Neutrophil (primary cell): ENCODE results near the genes CFAP65, NHEJ1 and SLC23A3.

DNA sequence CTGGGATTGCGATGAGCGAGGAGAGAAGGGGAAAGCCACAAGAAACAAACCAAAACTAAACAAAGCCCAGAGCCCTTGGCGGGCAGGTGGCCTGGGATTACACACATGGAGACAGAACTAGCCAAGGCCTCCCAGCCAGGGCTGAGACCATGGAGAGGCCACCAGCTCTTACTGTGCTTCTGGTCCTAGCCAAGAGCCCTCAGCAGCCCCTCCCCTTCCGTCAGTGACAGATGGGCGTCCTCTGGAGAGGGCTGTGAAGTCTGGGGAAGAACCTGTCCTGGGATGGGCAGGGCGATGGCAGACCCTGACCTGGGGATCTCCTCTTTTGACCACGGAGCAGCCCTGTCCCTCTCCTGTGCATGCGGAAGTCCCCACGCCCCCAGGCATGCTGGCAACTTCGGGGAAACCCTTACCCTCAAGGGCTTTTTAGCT lies 27.3 kb upstream of the CATIP start:
- PRO-cap = no peak

- PRO-cap = bidirectional peak, plus-strand start at chr2:218367989, minus-strand start at chr2:218367853
These were observed 11.1 kb downstream of the CATIP start for GRCh38 chr2:218367614-218368342.

DNA sequence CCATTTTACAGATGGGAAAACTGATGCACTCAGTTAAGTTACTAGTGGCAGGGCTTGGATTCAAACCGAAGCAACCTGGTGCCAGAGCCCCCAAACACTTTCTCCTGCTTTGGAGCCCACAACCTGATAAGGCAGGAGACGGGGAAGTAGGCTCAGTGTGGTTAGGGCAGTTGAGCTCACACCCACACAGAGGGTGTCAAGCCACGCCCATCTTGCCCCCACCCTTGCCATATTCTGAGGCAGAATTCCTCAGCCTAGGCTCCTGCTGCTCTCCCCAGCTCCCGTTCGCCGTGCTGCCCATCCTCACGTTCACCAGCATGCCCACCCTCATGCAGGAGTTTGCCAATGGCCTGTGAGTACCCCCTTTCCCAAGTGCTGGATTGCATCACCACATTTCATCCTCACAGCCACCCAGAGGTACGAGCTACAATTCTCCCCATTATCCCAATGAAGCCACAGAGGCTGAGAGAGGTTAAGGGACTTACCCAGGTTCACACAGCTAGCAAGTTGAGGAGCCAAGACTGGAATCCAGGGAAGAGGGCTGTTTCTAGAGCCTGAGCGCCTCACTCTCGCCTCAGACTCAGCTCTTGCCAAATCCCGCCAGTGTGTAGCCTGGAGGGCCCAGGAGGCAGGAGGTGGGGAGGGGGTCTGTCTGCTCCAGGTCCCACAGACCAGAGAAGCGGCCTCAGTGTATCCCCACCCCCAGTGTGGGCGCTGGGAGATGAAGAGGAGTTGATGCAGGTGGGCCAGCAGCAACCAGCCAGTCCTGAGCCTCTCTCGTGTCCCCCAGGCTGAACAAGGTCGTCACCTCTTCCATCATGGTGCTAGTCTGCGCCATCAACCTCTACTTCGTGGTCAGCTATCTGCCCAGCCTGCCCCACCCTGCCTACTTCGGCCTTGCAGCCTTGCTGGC lies 5.6 kb upstream of the CTDSP1 start:
- PRO-cap = no peak

DNA sequence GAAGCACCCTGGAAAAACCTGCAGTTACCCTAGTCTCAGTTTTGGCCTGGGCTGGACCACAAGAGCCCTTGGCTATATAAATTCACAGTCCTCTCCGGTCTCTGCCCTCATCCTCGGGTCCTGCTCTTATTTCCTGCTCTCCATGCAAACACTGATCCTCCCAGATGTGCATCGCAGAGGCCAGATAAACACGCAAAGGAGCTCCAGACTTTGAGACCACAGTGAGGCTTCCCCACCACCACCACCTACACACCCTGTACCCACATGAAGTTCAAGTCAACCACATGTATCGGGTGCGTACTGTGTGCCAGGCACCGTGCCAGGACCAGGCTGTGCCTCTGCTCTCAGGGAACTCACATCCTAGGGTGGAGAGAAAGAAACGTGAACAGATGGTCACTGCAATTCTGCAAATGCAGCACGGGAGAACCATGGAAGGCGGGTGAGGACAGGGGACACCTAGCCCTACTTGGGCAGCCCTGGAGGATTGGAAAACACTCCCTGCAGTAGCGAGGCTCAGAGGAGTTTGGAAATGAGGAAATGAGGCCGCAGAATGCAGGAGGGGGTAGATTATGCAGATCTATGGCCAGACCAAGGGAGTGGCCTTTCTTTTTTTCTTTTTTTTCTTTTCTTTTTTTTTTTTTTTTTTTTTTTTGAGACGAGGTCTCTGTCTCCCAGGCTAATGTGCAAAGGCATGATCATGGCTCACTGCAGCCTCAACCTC lies 7.5 kb downstream of the CTDSP1 start:
- PRO-cap = unidirectional peak, plus-strand start at position 513 of the sequence

- PRO-cap = no peak
These were observed 1.1 kb downstream of the CNOT9 start for GRCh38 chr2:218569567-218570303.

DNA sequence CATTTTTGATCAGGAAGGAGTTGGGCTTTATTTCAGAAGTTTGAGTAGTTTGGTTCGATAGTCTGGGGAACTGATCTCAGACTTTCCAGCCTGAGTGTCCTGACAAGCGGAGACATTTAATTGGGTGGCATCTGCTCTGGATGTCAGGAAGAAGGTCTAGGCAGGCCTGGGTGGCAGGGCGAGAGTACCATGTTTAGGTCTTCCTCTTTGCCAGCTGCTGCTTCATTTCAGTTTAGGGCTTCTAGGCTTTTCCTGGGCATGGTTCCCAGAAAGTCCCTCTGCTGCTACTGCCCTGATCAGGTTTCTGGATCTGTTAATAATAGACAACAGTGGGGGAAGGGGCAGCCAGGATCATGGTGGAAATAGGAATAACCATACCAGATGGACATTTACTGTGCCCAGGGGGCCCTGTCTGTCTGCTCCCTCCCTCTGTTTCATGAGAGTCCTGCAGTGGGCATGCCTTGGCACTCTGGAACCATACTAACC lies 2.3 kb upstream of the PLCD4 start:
- PRO-cap = no peak

DNA sequence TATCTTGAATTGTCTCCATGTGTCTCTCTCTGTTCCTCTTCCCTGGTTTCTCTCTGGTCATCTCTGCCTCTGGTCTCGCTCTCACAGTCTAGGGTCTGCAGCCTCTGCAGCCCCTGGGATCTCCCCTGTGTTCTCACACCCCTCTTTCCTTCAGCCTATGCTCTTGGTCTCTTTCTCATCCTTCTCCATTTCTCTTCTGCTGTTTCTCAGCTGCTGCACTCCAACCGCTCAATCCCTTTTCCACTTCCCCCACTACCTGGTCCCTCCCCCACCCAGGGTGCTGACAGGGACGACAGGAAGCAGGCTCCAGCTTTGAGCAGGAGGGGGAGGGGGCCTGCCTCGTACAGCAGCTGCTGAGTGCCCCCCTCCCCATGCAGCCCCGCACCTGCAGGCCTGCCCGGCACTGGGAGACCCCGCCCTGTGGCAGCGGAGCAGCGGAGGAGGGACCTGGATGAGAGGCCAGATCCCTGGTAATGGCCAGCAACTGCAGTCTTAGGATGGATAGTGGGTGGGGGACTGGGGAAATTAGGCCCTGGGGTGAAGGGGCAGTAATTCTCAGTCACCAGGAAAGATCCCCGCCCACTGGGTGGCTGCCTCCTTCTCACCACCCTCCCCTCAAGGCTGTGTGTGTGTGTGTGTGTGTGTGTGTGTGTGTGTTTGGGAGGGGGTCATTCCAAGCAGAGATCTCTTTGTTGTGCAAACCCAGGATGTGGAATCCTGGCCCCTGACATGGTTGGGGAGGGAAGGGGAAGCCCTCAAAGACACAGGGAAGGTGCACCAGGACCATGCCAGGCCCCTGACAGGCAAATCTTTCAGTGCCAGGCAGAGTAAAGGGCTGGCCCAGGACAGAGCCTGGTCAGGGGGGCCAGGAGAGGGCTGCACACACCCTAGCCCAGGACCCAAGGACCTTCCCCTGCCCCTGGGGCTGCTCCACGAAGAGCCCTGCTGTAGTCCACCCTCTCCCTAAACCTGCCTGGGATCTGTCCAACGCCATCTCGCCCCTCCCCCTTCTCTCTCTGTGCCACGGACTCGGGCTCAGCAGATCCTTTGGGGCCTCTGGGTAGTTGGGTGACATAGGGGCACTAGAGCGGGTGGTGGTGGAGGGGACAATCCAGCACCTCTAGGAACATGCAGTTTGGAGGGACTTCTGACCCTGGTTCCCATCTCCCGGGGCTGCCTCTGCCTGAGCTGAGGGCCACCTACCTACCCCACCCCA lies 6.9 kb upstream of the CRYBA2 start:
- PRO-cap = no peak

- PRO-cap = no peak
These were observed at the start of gene CFAP65 for GRCh38 chr2:219041343-219041828. CFAP65 (minus strand) TSS chr2:219041516.

GRCh38 chr2:219107798-219108372 lies 47.2 kb upstream of the IHH start:
- PRO-cap = no peak

- PRO-cap = no peak
These were observed 33.6 kb downstream of the NHEJ1 start for GRCh38 chr2:219127026-219127458.

DNA sequence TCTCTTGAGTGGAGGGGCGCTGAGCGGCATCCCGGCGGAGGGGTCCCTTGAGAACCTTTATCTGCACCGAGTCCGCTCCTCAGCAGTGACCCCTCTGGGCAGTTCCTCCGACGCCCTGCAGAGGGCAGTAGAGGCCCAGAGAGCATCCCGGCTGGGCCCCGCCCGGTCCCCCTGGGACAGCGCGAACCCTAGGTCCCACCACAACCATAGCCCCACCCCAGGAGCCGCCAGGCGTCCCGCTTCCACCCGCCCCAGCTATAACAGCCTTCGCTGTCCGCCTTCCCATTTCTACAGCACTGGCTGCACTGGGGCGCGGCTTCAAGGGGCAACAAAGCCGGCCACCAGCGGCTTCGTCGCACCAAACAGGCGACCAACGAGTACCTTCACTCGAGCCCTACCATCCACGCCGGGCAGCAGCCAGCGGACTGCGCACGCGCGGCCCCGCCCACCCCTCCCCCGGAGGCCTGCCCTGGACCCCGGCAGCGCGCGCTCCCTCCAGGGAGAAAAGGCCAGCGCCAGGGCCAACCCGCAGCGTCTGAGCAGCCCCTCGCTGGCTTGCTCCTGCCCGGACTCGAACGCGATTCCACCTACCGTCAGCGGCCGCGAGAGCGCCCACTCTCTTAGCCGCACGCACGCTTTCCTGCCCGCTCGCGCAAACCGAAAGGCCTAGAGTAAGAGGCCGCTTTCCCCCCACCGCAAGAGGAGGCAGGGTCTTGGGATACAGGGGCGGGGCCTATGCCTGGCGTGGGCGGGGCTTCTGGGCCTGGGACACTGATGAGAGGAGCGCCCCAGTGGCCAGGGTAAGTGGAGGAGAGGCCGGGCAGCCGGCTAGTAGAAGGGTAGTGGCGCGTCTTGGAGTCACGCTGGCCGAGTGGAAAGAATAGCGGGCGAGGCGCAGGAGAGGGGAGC lies at the start of gene NHEJ1:
NHEJ1 (minus strand) TSS at position 687 of the 909 bp plus-strand sequence.
- PRO-cap = no peak

DNA sequence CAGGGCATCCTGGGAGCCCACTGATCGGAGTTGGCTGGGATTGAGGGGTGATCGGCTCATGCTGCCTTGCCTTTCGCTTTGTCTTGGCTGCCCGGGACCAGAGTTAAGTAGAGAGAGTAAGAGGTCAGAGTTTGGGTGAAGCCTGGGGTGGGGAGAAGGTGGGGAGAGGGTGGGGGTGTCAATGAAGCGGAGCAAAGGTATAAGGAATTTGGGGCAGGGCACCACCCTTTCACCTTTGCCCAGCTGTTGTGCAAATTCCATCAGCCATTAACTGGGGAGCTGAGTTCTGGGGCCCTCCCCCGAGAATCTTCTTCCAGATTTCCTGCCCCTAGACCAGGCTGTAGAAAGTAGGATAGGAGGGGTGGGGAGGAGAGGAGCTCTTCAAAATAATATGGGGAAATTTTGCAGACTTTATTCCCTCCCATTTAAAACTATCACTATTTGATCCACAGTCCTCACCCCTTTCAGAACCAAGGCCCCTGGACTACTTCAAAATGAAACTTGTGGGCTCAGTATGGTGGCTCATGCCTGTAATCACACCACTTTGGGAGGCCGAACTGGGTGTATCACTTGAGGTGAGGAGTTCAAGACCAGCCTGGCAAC lies at the start of gene SLC23A3:
SLC23A3 (minus strand) TSS at position 105 of the 603 bp plus-strand sequence.
- PRO-cap = no peak

GRCh38 chr2:219180828-219181648 lies 3.0 kb downstream of the RETREG2 start:
- PRO-cap = no peak

DNA sequence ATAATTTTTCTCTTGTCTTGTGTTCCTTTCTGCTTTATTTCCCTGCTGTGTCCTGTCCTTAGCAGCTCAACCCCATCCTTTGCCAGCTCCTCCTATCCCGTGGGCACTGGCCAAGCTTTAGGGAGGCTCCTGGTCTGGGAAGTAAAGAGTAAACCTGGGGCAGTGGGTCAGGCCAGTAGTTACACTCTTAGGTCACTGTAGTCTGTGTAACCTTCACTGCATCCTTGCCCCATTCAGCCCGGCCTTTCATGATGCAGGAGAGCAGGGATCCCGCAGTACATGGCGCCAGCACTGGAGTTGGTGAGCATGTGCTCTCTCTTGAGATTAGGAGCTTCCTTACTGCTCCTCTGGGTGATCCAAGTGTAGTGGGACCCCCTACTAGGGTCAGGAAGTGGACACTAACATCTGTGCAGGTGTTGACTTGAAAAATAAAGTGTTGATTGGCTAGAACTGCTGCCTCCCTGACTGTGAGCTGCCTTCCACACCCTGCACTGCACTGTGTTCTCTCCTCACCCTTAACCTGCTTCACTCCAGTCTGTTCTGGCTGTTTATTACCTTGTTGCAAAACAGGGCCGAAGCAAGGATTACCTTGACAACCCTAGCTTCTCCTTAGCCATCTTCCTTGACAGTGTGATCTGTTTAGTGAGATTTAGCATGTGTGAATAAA lies 5.1 kb downstream of the RETREG2 start:
- PRO-cap = no peak

- PRO-cap = no peak
These were observed 4.5 kb downstream of the ABCB6 start for GRCh38 chr2:219214150-219214775.

DNA sequence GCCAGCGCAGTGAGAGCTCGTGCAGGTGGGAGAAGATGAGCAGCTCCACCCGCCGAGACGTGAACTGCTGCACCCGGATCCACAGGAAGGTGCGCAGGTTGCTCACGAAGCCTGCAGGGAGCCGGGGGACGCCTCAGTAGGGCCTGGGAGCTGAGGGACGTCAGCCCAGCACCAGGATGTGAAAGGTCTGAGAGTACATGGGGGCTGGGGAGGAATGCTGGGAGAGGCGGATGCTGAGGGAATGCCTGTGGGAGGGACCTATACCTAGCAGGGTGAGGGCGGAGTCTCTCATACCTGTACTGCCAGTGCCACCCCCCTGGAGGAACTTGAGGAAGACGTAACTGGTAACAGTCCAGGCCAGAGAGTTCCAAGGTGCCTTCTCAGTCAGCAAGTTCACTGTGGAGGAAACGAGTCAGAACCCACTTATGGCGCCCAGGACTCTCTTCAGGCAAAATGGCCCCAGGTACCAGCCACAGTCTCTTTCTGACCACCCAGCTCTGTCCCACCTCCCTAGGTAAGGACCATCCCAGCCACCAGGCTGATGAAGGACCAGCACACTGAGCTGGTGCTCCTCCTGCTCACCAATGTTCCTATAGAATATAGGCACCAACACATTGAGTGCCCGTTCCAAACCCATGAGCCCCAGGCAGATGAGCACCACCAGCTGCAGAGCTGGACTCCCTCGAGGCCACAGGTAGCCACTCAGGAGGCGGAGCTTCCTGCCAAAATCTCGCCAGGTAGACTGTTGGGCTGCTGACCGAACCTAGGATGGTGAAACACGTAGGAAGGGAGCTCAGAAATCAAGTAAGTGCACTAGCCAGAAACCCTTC lies 2.5 kb downstream of the ABCB6 start:
- PRO-cap = no peak

GRCh38 chr2:219246599-219247030 lies 1.3 kb downstream of the STK16 start:
- PRO-cap = no peak

DNA sequence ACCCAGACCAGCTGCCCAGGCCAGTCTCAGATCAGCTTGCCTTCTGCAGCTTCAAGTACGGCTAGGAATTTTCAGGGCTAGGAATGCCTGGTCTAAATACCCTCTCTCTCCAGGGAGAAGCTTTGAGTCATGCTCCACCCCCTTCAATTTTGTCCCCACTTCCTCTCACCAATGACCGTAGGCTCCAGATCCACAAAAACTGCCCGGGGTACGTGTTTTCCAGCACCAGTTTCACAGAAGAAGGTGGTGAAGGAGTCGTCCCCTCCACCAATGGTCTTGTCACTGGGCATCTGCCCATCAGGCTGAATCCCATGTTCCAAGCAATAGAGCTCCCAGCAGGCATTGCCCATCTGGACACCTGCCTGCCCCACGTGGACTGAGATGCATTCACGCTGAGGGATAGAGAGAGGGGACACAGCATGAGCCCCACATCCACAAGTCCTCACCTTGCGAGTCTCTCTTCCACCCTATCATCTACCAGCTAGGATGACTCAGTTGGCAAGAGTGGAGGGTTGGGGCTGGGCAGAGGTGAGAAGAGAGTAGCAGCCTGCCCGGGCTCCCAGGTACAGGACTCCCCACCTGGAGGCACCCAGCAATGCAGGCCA lies 1.1 kb upstream of the TUBA4B start:
- PRO-cap = no peak

GRCh38 chr2:219277656-219278656 lies 1.2 kb upstream of the DNAJB2 start:
- PRO-cap = no peak

GRCh38 chr2:219294417-219295560 lies 14.4 kb downstream of the PTPRN start:
- PRO-cap = no peak